ENCODE measurements around the genes ZNF224 and ZNF296.

- RRBS, 2 experiments: no CpG with 5 or more reads among the region's 9 CpGs
Observed at GRCh38 chr19:43756509-43757098, 1.8 kb upstream of the SMG9 start.

DNA sequence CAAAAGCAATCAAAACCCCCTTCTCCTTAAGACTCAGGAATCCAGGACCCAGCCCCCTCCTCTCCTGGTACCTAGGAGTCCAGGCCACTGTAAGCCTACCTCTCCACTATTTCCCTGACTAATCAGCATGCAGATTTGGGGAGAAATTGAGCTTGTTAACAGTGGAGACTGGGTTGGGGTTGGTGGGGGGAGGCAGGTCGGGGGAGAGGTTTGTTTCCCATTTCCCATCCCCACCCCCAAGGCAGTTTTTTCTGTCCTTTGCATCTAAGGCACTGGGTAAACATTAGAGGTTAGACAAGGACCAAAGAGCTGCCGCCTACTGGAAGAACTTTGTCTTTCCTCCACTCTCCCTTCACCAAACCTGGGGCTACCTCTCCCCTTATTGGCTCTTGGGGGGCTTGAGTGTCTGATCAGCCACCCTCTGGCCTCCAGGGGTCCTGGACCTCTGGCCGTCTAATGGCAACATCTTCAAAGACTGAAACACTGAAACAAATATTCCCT, 971 bp downstream of the KCNN4 start:
- RRBS, 2 experiments: no CpG with 5 or more reads among the region's 3 CpGs

- RRBS, 2 experiments: 0% methylated on average over 3 of the region's 48 CpGs; no CpG with 5 or more reads in 1 of the 2 experiments
Observed at GRCh38 chr19:44094055-44094781, at the start of gene ZNF224. TSS of gene ZNF224 (plus strand) at chr19:44094361.

GRCh38 chr19:44107107-44108236, 5.7 kb upstream of the ZNF225 start:
- RRBS, 2 experiments: no CpG with 5 or more reads among the region's 16 CpGs

GRCh38 chr19:44479043-44479824, 21.1 kb downstream of the ZNF180 start:
- RRBS, 2 experiments: no CpG with 5 or more reads among the region's 2 CpGs

DNA sequence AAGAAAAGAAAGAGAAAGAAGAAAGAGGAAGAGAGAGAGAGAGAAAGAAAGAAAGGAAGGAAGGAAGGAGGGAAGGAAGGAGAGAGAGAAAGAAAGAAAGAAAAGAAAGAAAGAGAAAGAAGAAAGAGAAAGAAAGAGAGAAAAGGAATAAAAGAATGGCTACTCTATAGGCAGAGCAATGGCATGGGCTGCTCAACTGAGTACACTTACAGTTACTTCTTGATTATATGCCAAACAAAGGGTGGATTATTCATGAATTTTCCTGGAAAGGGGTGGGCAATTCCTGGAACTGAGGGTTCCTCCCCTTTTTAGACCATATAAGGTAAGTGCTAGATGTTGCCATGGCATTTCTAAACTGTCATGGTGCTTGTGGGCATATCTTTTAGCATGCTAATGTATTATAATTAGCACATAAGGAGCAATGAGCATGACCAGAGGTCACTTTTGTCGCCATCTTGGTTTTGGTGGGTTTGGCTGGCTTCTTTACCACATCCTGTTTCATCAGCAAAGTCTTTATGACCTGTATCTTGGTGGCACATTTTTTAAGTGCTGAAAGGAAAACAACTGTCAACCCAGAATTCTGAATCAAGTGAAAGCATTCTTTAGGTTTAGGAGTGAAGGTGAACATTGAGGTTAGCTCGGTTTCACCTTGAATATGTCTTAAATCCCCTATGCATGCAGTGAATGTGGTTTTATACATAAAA, 25.6 kb upstream of the IGSF23 start:
- RRBS, 2 experiments: no CpG with 5 or more reads among the region's 2 CpGs

- RRBS, 2 experiments: no CpG with 5 or more reads among the region's 5 CpGs
Observed at GRCh38 chr19:44603352-44603810, 10.0 kb upstream of the IGSF23 start.

DNA sequence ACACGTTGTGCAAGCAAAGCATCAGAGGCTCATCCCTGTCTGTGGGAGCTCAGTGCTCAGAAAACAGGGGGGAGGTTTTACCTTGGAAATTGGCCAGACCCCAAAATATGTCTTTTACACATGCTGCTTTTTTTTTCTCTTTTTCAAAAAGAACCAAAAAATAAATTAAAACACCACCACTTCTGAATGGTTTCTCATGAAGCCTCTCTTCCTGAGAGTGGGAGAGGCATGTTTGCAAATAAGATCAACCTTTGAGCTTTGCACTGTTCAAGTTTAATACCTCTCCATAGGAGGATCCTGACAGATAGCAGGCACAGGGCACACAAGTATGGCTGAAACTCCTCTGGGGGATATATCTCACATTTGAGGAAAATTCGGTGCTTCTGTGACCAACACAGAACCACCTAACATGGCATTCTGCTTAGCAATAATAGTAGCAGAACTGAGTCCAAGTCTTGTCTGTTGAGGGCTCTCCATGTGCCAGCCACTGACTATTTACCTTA, 7.1 kb upstream of the PVR start:
- RRBS, 2 experiments: no CpG with 5 or more reads among the region's 2 CpGs

GRCh38 chr19:44644183-44644731, 547 bp downstream of the PVR start:
- RRBS, 2 experiments: under 1 to 3% methylated on average over 5 to 8 of the region's 27 CpGs

GRCh38 chr19:44653899-44654526, 10.3 kb downstream of the PVR start:
- RRBS, 2 experiments: 82% methylated on average over 2 of the region's 9 CpGs; no CpG with 5 or more reads in 1 of the 2 experiments

- RRBS, 2 experiments: no CpG with 5 or more reads among the region's 10 CpGs
Observed at GRCh38 chr19:44672288-44673074, 1.2 kb downstream of the CEACAM19 start.

DNA sequence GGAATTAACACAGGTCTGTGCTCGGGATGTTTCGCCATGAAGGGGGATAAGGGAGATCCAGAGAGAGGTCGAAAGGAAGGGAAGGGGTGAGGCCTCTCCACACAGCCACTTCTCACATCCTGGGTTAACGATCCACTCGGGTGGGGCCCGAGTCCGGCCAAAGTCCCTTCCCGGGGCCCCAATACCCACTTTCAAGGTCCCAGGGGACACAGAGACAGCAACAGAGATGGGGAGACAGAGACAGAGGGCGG, 1.5 kb upstream of the BCL3 start:
- RRBS, 2 experiments: no CpG with 5 or more reads among the region's 9 CpGs

GRCh38 chr19:44756166-44756442, 7.6 kb downstream of the BCL3 start:
- RRBS, 2 experiments: no CpG with 5 or more reads among the region's 5 CpGs

DNA sequence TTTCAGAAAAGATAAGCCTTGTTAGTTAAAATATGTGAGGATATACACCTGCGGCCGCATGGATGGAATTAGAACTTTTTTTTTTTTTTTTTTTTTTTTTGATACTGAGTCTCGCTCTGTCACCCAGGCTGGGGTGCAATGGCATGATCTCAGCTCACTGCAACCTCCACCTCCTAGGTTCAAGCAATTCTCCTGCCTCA, 3.1 kb upstream of the BCAM start:
- RRBS, 2 experiments: no CpG with 5 or more reads among the region's 3 CpGs

- RRBS, 2 experiments: no CpG with 5 or more reads among the region's 10 CpGs
Observed at GRCh38 chr19:44944627-44945243, 1.1 kb upstream of the APOC2 start.

GRCh38 chr19:45064178-45065095, 11.8 kb downstream of the ZNF296 start:
- RRBS, 2 experiments: 94 to 96% methylated on average over 16 to 17 of the region's 77 CpGs

DNA sequence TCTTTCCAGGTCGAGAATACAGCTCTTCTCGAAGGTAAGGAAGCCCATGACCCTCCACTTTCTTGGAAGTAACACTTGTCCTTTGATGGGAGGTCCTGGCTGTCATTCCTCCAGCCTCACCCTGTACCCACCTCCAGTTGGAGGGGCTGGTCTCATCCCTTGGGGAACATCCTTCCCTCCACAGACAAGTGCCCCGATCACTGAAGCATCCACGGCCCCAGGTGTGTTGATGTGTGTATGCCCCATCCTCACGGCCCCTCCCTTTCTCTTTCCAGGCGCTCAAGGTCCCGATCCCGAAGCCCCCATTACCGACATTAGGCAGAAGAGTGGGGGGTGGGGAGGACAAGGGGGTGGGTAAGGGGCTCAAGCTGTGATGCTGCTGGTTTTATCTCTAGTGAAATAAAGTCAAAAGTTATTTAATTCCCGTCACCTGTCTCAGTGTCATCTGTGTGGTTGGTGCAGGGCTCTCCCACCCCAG, 5.7 kb downstream of the ZNF296 start:
- RRBS, 2 experiments: no CpG with 5 or more reads among the region's 10 CpGs

- RRBS, 2 experiments: under 1 to 1% methylated on average over 10 of the region's 84 CpGs
Observed at GRCh38 chr19:45075985-45076871, at the start of gene ZNF296. TSS of gene ZNF296 (minus strand) at chr19:45076478.

GRCh38 chr19:45113552-45114227, 20.7 kb downstream of the PPP1R37 start:
- RRBS, 2 experiments: 0 to 7% methylated on average over 1 to 2 of the region's 14 CpGs

GRCh38 chr19:45166623-45167480, 6.1 kb upstream of the NKPD1 start:
- RRBS, 2 experiments: no CpG with 5 or more reads among the region's 20 CpGs

All from bronchial epithelial cell (primary cell).